REH cell (cell line): ENCODE data around the gene RBM34.

DNA sequence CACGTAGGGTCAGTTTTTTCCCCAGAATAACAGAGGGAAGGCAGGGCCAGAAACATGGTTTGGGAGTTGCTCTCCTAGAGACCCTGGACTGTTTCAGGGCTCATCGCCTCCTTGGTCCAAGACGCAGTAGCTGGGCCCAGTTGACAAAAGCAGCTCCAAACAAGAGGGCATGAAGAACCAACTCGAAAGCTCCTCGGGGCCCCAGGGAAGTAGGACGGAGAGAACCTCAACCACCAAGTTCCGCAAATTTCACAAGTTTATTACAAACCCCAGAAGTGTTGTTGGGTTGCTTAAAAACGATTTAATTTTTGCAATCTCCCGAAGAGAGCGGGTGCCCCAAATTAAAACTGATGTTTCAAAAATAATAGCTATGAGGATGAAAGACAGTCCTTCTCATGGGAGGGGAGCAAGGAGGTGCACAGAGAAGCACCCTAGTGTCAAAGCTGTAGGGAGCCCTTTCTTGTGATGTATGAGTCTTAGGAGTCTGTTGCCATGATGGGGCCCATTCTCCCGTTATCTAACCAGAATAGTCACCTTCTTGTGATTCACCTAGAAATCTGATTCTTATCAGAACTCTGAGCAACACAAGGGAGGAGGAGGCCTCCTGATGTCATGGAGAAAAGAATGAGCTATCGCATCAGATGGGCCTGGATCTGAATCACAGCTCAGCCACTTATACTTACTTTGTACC, 165.6 kb upstream of the IRF2BP2 start:
- PRO-cap: no peak

- PRO-cap: no peak
Measured at GRCh38 chr1:234854203-234854631, 244.2 kb upstream of the IRF2BP2 start.

- PRO-cap: no peak
Measured at GRCh38 chr1:234856576-234857304, 246.8 kb upstream of the IRF2BP2 start.

- PRO-cap: no peak
Measured at GRCh38 chr1:234863462-234863959, 253.5 kb upstream of the IRF2BP2 start.

DNA sequence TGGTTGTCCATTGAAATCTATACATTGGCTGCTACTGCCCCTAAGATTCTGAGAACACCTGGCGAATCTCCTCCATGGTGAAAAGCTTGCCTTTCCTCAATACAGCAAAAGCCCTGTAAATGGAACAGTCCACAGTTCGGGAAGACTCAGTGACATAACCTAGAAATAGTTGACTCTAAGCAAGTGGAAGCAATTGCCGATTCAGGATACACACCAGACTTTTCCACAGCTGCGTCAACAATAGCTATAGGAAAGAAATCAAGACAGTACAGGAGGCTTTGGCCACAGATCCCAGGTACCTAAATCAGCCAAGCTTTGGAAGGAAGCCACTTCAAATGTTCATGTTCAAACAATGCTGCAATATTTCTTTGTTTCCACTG, 234.4 kb downstream of the TOMM20 start:
- PRO-cap: no peak

- PRO-cap: no peak
Measured at GRCh38 chr1:234911549-234912206, 217.0 kb downstream of the TOMM20 start.

GRCh38 chr1:234915745-234916559, 212.7 kb downstream of the TOMM20 start:
- PRO-cap: bidirectional peak, plus-strand start at chr1:234916366, minus-strand start at chr1:234916070

DNA sequence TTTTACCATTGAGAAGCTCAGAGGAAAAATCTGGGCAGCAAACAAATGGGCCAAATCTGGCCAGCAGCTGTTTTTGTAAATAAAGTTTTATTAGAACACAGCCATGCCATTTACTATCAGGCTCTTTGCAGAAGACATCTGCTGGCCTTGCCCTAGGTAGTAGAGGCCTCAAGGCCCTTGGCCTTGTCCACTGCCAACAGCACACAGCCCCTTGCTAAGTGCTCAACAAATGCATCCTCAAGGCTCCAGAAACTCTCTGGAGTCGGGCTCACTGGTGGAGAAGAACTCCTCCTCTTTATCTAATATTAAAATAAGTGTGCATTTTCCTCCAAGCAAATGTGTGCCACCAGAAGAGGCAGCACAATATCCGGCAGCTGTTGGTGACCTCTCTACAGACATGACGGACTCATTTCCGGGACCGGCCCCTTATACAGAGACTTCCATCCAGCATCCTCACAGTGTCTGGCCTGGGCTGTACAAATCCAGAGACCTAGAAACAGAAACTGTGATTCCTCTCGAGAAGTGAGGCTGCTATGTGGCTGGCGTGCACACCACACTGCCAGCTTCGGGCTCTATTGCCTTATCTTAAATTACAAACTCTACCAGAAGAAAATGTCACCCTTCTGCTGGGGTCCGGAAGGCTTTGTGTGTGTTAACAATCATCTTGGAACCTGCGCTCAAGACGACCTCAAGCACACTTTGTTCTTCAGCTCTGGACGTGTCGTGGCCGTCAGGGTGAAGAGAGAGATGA, 203.9 kb downstream of the TOMM20 start:
- PRO-cap: no peak

DNA sequence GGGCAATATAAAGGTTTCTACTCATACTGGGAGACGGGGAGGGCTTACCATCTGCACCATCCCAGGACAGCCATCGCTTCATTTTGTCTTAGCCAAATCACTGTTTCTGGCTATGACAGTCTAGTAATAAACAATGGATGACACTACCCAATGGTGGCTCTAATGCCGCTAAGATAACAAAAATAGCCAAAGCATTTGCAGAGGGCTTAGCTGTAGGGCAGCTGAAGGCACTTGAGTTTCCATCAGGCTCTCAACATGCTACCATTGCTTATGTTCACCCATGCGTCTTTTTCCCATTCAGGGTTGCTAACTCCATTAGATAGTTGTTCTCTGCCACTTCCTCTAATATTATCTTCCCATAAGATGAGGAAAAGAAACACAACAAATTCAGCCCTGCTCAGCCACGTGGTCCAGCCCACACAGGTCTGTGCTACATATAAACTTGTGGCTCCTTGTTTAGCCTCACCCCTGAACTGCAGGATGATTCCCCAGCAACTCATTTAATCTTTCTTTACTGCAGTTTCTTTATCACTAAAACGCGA, 159.6 kb downstream of the TOMM20 start:
- PRO-cap: no peak

- PRO-cap: no peak
Measured at GRCh38 chr1:234980283-234980412, 148.5 kb downstream of the TOMM20 start.

DNA sequence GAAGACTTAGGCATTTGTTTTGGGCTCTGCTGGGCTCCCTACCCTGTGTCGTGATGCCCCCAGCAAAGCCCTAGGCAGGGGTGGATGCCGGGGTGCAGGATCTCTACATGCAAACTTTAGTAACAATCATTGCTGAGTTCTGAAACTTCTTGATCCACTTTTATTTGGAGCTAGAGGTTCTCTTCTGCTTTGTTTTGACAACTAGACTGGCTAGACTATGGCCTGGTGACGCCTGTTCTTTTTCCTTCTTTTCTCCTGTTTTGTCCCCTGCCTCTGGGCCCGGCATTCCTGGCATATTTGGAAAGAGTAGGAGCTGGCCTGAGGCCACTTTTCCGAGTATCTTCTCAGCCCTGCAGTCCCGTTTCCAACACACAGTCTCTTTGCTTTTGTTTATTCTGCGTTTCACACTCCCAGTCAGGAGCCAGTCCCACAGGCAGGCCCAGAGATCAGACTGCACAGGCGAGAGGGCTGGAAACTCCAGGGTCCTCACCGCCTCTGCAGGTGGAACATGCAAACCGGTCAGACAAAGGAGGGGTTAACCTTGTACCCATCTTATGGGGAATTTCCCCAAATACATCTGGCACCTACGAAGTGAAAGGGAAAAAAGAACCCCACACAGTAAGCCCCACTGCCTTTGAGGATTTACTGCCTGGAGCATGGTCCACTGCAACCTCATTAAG, 141.2 kb downstream of the TOMM20 start:
- PRO-cap: no peak

DNA sequence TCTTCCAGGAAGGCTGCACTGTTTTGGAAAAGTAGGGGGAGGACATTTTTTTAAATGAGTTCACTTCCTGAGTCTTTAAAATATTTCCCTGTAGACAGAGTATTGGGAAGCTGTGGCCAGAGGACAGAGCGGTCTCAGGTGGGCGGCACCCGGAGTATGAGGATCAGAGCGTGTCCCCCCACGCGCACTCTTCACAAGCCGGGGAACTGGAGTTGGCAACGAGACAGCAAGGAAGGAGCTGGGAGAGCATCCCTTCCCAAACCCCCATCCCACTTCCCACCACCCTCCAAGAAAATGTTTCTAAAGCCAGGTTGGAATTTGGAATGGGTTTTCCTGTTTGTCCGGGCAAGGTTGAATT, 53.1 kb downstream of the TOMM20 start:
- PRO-cap: no peak

DNA sequence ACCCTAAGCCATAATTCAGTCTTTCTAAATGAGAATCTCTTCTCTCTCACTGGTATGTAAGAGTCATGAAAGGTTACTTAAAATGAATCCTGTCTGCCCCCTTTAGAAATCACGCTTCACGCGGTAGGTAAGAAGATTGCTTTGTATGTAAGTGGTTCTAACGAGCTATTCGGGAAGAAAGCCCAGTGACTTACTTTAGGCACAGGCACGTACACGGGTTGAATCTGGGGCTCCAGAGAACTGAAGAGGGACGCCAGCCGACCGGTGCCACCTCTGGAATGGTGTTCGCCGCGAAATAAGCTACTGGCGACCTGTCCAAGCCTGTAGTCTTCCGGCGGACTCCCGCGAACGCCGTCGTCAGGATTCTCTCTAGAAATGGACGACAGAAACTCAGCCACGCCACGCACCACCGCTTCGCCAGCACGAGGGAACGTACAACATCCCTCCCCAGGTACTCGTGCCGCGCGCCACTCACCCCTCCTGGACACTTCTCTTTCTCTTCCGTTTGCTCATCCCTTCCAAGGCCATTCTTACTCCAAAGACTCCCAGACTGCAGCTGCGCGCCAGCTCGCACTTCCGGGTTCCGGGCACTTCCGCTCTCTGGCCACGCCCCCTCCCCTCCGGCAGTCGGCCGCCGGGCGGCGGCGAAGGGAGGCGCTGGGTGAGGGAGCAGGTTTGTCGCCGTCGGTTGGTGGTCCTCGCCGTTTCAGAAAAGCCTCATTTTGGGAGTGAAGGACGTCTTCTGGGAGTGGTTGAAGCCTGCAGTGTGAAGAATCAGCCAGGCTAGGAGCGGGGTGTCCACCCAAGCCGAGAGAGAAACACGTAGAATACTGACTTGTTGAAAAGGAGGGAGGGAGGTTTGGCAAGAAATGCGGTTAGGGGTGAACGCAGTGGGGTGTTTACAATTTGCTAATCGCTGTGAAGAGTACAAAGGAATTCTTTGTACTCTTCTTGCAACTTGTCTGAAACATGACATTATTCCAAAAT, at the start of gene RBM34:
RBM34 (minus strand) TSS at position 552 of the 987 bp plus-strand sequence.
- PRO-cap: bidirectional peak, plus-strand start at position 168 of the sequence, minus-strand start at position 215 of the sequence; bidirectional peak, plus-strand start at position 626 of the sequence, minus-strand start at position 531 of the sequence; unidirectional peak, minus-strand start at position 832 of the sequence

DNA sequence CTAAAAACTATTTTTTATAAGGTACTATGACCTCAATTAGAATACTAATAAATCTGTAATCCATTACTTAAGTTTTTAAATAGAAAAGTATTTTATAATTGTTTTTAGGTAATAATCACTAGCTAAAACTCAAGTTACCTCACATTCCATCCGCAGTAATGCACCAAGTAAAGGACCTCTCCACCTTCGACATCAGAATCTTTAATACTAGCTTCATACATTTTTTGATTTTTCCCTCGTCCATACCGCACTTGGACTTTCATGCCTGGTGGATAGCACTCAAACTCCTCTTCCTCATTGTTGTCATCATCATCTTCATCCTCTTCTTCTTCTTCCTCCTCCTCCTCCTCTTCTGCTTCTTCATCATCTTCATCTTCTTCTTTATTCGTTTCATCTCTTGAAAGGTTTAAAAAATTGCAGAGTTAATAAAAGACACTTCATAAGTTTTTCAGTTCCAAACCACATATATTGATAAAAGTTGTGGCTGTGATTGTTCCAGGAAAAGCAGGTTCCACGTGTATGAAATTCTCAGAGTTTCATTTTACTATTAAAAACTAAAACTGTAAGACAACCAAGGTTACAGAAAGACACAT, 52.7 kb upstream of the RBM34 start:
- PRO-cap: no peak

DNA sequence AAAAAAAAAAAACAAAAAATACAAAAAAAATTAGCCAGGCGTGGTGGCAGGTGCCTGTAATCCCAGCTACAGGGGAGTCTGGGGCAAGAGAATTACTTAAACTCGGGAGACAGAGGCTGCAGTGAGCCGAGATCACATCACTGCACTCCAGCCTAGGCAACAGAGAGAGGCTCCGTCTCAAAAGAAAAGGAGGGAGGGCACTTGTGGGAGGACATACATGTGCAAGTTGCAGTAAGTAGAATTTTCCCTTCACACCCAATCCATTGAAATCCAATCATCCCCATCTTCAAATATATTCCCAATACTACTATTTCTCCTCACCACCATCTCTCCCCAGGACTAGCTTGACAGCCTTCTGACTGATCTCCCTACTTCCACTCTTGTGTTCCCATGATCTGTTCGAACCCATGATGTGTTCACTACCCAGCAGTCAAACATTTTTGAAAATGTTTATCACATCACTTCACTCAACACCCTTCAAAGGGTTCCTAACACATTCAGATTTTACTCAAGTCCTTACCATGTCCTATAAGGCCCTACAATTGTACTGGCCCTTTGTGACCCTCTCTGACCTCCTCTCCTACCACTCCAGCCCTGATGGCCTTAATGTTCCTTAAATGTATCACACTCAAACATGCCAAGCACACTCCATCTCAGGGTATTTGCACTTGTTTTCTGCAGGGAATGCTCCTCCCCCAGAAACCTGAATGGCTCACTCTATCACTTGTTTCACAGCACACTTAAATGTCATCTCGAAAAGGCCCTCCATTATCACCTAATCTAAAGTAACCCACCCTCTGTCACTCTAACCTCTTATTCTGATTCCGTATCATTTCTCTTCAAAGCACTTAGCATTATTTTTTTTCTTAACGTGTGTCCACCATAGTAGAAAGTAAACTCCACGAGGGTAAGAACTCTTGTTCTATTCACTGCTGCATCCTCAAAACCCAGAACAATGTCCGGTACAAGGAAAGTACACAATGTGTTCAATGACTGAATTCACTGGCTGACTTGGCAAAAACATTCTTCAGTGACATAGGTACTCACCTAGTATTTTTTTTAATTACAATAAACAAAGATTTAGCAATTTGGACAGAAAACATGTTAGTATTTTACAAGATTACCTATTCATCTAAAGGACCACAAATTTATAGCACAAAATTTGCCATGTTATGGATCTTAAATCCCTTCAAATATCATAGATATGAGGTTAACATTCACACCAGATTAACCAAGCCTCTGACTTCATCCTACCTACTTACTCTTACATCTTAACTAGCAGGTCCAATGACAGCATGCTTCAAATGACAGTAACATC, 7.4 kb downstream of the ARID4B start:
- PRO-cap: no peak

DNA sequence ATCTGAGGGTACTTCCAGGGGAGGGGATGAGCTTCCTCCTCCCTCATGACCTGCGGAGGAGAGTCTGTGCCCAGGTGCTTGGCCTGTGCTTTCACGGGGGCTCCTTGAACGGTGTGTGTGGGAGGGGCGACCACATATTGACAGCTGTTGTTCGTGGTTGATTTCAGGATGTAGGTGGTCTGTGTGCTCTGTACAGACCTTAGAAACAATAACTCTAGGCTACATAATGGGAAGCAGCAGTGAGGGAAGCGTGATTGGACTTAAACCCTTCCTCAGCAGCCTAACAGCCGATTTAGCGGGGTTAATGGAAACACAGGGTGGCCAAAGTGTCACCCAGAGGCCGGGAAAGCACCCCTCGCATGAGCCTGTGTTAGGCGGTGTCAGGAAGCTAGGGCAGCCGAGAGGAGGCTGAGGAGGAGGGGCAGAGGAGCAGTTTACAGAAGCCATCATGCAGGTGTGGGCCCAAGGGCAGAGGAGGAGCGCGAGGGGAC, 56.0 kb downstream of the TBCE start:
- PRO-cap: no peak

- PRO-cap: no peak
Measured at GRCh38 chr1:235484243-235484644, 20.0 kb downstream of the B3GALNT2 start.

DNA sequence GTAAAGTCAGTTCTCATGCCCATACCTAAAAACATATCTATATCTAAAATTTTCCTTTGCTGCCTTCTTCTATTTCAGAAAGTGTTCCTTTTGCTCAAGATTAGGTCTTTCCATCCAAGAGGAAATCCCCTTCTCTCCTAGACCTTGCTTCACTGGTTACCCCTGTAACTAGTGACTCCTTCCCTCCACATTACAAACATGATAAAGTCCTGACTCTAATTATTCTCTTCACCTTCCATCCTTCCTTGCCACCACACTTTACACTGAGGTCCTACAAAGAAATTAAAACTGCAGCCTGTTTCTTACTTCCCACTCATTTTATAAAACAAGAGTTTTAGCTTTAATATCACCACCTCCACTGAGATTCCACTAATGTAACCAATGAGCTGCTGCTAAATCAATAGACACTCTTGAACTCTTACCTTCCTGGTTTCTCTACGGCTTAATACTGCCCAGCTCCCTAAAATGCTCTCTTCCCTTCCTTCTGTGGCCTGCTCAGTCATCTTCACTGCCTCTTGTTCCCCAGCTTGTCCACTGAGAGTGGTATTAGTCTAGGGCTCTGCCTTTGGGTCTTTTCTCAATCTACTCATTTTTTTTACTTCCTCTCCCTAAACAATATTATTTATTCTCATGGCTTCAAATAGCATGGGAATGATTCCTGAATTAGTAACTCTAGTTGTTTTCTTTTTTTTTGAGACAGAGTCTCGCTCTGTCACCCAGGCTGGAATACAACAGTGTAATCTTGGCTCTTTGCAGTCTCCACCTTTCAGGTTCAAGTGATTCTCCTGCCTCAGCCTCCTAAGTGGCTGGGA, 14.5 kb downstream of the B3GALNT2 start:
- PRO-cap: no peak

DNA sequence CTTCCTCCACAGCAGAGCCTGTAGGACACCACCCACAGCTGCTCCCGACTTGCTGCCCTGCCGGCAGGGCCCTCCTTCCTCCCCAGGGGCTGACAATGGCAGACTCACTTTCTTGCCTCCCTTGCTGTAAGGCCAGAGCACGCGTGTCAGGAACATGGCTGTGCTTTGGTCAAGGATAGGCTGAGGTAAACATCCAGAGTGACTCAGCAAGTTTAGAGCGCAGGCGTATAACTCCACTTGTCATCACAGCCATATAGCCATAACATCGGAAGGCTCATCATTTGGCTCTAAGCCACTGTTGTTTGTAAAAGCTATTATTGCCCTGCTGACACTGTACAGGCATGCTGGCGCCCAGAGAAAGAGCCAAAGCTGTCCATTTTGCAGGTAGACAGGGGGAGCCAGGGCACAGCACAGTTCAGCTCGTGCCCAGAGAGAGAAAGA, 60.7 kb downstream of the GNG4 start:
- PRO-cap: no peak

GRCh38 chr1:235648818-235649406, 672 bp downstream of the GNG4 start:
- PRO-cap: no peak